ENCODE measurements around the gene AAR2.

DNA sequence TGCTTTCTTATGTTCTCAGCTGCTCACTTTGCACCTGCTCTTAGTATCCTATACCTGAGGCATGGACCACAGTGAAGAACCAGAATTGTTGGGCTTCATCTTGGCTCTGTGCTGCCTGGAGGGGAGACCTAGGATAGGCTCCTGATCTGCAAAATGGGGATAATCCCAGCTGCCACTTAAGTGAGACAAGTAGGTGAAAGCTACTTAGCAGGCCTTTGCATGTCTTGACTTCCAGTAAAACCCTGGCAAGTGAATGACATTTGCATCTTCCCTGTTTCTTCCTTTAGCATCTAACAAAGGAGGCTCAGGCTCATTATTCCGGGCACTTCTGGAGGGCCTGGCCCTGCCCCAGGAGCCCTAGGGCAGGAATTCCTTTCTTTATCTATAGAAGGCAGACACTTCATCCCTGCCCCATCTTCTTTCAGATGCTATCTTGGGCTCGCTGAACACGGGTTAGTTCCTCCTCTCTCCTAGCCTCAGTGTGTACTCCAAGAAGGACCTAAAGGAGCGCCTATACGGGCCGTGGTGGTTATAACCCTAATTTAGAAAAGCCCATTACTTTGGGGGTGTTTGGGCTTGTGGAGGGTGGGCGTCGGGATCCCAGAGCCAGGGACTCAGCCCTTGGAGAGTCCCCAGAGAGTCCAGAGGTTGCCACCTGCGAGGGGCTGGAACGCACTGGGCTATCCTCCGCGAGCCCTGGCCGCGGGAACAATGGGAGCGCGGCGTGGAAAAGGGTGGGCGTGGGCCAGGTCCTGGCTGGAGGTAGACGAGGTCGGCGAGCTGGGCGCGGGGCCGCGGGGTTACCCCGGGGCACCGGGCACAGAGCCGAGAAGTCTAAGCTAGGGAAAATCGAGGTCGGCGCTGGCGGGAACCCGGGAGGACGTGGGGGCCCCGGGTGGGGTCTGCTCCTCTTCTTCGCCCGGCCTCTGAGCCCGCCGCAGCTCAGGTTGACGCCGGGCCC lies 62.8 kb upstream of the EPB41L1 start:
- PRO-cap = no peak
- RRBS, 2 experiments = 21 to 65% methylated on average over 7 of the region's 41 CpGs

DNA sequence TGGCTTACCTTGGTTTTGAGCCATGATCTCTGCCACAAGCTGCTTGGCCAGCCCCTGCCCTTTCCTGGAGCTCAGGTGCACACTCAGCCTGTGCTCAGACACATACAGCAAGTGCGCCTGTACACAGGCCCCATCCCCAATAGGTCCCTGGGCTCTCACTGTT lies 770 bp upstream of the EPB41L1 start:
- PRO-cap = no peak
- RRBS, 2 experiments = no CpG with 5 or more reads among the region's 1 CpG

- PRO-cap = bidirectional peak, plus-strand start at chr20:36236478, minus-strand start at chr20:36236413; unidirectional peak, minus-strand start at chr20:36236708
- RRBS, 2 experiments = 1% methylated on average over 11 to 19 of the region's 43 CpGs
Measured at GRCh38 chr20:36236234-36237408, at the start of gene AAR2. Gene AAR2, plus strand, starts transcription at chr20:36236478.

GRCh38 chr20:36454498-36455082 lies 86.7 kb upstream of the MYL9 start:
- PRO-cap = no peak
- RRBS, 2 experiments = no CpG with 5 or more reads among the region's 10 CpGs

GRCh38 chr20:36677093-36677923 lies 31.3 kb upstream of the SLA2 start:
- PRO-cap = no peak
- RRBS, 2 experiments = no CpG with 5 or more reads among the region's 22 CpGs

DNA sequence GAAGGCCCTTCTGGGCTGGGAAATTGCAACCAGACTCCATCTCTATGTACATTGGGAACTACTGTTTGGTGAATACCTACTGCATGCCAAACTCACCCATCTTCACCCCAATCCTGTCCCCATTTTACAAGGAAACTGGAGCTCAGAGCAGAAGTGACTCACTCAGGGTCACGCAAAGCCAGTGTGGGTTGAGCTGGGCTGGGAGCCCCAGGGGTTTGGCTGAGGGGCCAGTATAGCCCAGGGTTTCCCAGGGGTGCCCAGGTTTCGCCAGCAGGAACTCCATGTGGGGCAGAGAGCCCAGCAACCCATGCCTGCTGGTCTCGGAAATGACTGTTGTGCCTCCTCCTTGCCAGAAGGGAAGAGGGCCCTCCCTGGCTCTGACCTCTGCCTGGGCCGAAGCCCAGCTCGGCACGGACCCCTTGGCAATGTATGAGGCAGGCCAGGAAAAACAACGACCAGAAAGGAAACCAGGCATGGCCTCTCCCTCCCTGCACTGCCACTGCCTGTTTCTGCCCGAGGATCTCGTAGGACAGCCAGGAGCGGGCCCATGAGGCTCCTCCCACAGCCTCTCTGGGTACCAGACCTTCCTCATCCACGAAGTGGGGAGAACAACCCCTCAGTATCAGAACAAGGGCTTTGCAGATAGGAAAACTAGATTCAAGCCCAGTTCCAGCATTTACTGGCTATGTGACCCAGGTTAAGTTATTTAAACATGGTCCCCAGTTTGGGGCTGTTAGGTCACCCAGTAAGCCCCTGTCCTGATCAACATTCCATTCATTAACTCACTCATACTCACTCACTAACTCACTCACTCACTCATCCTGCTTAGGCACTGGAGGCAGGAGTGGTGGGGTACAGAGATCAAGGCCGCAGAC lies 32.0 kb downstream of the SOGA1 start:
- PRO-cap = no peak
- RRBS, 2 experiments = no CpG with 5 or more reads among the region's 12 CpGs

DNA sequence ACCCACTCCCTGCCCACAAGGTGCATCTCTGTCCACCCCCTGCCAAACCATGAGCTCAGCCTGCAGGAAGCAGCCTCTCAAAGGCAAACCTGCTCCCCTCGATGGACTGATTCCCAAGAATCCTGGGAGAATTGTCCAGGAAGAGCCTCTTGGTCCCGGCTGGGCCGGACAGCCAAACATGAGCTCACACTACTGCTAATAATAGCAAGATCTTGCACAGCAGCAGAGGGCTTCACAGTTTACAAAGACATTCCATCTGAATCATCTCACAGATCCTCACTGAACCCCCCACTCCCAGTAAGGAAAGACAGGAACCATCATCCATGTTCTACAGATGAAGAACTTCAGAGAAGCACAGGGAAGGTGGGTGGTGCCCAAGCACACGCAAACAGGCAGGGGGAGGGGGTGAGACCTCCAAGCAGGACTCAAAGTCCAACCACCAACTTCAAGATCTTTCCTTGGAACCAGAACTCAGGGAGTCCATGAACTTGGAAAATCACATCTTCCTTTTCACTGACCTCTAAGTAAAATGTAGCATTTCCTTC lies 15.0 kb downstream of the SOGA1 start:
- PRO-cap = no peak
- RRBS, 2 experiments = no CpG with 5 or more reads among the region's 4 CpGs

GRCh38 chr20:36856670-36856972 lies 6.7 kb downstream of the SOGA1 start:
- PRO-cap = no peak
- RRBS, 2 experiments = no CpG with 5 or more reads among the region's 6 CpGs

- PRO-cap = no peak
- RRBS, 2 experiments = 81 to 82% methylated on average over 2 of the region's 8 CpGs
Measured at GRCh38 chr20:36861395-36861906, 1.9 kb downstream of the SOGA1 start.

- PRO-cap = no peak
- RRBS, 2 experiments = 9 to 14% methylated on average over 24 of the region's 76 CpGs
Measured at GRCh38 chr20:36862863-36863351, 431 bp downstream of the SOGA1 start.

DNA sequence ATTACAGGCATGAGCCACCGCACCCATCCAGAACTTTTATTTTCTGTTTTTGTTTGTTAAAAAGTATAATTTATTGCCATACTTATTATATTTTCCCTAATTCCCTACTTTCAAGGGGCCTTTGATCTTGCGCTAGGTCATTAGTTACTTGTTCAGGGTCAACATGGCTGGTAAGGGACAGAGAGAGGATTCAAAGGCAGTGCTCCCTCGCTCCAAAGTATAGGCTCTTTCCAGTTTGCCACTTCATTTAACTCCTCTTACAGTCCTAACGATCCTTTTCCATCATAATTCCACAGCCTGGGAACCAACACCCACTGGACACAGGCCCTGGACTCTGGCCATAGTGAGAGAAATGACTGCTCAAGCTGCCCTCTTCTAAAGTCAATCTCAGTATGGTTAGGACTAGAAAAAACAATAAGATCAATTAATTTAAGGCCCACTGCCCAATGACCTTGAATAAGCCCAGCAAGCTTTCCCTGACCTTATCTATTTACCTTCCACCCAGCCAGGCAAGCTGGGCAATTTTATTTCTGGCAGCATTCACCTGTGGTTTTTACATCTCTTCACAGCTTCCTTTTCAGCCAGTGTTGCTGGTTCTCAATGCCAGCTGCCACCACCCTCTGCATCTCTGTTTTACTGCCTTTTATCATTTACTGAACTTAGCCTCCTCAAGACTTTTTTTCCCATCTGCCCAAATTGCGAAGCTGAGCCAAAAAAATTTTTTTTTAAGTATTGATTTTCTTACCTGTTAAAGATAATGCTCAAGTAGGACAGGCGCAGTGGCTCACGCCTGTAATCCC lies 3.6 kb upstream of the SAMHD1 start:
- PRO-cap = no peak
- RRBS, 2 experiments = no CpG with 5 or more reads among the region's 7 CpGs

DNA sequence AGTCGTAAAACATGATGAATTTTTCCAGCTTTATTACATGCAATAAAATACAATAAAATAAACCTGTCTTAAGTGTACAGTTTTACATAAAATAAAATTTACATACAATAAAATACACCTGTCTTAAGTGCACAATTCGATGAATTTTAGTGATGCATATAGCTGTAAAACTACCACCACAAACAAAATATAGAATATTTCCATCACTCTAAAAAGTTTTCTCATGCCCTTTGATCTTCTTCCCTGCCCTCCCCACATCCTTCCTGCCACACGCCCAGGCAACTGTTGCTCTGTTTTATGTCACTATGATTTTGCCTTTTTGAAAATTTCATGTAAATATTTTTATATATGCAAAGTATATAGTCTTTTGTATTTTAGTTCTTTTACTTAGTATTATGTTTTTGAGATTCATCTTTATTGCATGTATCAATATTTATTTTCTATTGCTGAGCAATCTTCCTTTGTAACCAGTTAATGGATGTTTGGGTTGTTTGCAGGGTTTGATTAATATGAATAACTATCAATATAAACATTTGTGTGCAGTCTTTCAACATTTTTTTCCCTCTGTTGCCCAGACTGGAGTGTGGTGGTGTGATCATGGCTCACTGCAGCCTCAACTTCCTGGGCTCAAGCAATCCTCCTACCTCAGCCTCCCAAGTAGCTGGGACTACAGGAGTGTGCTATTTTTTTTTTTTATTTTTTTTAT lies 23.7 kb upstream of the SAMHD1 start:
- PRO-cap = no peak
- RRBS, 2 experiments = no CpG with 5 or more reads among the region's 3 CpGs

DNA sequence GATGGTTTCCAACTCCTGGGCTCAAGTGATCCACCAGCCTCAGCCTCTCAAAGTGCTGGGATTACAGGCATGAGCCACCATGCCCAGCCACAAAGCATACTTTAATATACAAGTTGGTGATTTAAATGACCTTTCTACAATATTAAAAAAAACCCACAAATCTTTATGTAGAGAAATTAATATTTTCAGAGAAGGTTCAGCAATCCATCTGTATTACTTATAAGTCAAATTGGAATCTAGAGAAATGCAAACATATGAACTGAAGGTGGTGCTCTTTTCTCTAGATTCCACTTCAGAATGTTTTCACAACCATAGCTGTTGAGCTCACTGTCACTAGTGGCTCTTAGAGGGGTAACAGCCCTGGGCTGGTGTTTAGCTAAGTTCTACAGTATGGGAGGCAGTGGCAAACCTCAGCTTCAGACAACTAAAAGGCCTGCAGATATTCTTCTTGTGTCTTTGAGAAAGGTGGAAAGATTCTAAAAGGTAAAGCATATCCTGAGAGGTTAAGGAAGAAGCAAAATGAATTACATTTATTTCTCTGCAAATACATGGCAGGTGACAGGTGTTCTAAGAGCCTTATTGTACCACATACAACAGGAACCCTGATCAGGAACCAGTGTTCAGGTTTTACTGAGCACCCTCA lies 56.4 kb upstream of the SAMHD1 start:
- PRO-cap = no peak

DNA sequence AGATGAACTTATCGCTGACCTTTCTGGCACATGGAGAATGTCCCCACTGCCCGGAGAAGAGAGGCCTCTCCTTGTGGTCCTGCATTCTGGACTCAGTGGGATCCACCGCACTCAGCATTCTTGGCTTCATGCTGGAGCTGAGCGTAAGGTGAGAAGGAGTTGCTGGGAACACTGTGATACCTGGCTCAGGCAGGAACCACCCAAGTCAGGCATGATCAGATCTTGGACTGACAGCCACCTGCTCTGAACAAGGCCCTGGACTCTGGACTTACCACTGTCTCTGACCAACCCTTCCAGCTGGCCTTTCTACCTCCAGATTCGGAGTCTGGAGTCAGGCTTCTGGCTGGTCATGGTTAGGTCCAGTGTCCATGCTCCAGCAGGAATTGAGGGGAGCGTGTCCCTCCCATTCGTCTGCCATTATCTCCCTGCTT lies 5.7 kb upstream of the MANBAL start:
- PRO-cap = no peak
- RRBS, 2 experiments = no CpG with 5 or more reads among the region's 7 CpGs

GRCh38 chr20:37316130-37316977 lies 26.9 kb downstream of the MANBAL start:
- PRO-cap = no peak
- RRBS, 2 experiments = no CpG with 5 or more reads among the region's 17 CpGs

- PRO-cap = no peak
- RRBS, 2 experiments = no CpG with 5 or more reads among the region's 10 CpGs
Measured at GRCh38 chr20:37343408-37344093, 2.4 kb upstream of the SRC start.

DNA sequence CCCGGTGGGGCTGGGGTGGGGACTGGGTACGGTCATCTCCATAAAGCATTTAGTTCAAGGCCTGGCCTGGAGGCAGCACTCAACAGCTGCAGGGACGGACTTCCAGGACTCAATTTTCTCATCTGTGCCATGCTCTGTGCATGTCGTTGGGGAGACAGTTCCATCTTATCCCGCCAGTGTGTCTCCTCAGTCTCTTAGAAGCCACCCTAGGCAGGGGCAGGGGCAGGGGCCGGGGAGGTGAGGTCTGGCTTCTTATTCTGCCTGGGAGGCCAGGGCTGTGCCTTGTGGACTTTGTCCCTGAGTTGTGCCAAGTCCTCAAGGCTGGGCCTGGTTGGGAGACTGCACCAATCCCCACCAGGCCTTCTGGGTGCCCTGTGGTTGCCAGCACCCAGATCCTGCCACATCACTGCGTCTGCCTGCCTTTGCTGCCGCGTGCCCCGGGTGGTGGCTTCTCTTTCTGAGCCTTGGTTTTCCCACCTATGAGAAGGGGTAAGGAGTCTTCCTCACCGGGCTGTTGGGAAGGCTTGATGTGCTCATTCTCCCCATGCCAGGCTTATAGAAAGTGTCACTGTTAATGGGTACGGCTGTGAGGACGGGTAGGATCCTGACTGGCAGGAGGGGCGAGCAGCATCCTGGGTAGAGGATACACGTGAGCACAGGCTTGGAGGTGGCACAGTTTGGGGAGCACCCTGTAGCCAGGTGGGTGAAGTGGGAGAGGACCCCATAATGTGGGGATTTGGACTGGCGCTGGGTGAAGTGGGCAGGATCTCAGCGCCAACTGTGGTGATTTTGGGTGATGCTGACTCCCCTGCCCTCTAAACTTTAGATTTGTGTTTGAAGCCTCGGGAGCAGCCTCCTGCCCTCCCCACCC lies 8.7 kb downstream of the SRC start:
- PRO-cap = no peak
- RRBS, 2 experiments = 85 to 92% methylated on average over 2 of the region's 18 CpGs

DNA sequence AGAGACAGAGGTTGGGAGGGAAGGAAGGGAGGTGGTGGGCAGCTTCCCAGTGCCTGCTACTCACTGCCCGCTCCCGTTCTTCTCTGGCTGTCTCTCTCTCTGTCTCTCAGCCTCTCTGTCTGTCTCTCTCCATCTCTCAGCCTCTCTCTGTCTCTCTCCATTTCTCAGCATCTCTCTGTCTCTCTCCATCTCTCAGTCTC lies 72.4 kb downstream of the SRC start:
- PRO-cap = no peak
- RRBS, 2 experiments = no CpG with 5 or more reads among the region's 2 CpGs

GRCh38 chr20:37737681-37738399 lies 44.0 kb downstream of the CTNNBL1 start:
- PRO-cap = no peak
- RRBS, 2 experiments = no CpG with 5 or more reads among the region's 5 CpGs

- PRO-cap = no peak
- RRBS, 2 experiments = no CpG with 5 or more reads among the region's 2 CpGs
Measured at GRCh38 chr20:38059296-38059586, 25.7 kb downstream of the RPRD1B start.

All from HEK293 (cell line).